ENCODE measurements around a stretch of chr12.

GRCh38 chr12:91745-92210, 25.2 kb downstream of the IQSEC3 start:
- PRO-cap, result unidirectional peak, minus-strand start at chr12:91917

DNA sequence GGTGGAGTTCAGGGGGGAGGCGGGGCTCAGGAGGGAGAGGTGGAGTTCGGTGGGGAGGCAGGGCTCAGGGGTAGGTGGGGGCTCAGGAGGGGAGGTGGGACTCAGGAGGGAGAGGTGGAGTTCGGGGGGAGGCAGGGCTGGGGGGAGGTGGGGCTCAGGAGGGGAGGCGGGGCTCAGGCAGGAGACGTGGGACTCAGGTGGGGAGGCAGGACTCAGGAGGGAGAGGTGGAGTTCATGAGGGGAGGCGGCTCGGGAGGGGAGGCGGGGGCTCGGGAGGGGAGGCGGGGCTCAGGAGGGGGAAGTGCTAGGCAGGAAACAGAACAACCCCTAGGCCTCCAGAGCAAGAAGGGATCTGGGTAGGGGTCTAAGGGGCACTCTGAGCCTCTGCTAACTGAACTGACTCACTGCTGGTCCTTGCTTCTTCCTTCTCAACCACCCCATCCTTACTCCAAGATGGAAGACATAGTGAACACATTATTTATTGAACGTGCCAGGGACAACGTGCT, 37.1 kb downstream of the IQSEC3 start:
- PRO-cap, result no peak

DNA sequence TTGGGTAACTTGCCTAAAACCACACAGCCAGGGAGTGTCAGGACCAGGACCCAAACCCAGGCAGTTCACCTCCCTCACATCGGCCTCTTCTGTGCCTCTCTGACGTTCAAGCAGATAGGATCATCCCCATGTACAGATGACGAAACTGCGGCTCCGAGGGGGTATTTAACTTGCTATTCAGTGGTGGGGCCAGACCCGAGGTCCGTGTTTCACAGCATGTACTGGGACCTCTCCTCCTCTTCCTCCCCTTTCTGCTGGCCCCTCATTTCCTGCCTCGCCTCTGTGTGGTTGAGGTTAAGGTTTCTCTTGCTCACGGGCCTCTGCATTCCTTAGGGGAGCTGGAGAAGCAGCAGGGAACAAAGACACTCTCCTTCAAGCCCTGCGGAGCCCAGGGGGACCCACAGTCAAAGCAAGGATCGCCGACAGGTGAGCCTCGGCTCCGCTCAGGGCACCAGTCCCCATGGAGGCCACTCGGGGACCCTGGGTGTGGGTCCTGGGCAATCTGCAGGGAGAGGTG, 45.2 kb downstream of the SLC6A12 start:
- PRO-cap, result no peak

DNA sequence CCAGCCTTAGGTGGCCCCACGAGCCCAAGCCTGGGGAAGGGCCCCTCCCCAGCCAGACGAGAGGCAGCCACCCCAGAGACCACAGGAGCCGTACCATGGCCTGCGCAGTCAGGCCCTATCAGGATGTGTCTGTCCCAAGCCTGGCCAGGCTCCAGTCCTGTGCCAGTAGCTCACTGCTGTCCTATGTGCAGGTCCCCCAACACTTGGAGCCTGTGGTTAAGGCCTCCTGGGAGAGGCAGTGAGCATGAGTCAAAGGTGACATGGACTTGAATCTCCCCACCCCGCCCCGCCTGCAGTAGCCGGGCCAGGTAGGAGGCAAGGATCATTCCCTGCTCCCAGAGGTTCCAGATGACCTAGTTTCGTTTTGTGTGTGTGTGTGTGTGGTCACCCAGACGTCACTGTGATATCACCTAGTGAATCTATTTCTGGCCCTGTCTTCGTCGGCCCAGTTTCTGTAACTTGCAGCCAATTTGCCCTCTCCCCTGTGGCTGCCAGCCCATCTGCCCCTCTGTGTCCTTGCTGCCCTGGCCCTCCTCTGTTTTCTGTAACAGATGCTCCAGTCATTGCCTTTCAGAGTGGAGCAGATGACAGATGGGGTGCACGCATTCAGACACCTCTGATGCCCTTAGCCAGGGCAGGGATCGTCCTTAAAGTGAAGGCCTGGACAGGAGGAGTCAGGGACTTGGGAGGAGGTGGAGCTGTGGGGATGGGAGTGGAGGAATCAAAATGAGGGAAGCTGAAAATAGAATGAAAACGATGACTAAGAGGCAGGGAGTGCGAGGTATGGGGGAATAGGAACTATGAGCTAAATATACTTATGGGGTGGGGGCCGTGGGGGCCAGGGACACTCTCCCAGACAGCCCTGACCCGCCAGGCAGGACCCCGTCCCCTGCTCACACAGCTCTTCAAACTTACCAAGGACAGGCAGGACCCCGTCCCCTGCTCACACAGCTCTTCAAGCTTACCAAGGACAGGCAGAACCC, 37.4 kb downstream of the SLC6A12 start:
- PRO-cap, result no peak

DNA sequence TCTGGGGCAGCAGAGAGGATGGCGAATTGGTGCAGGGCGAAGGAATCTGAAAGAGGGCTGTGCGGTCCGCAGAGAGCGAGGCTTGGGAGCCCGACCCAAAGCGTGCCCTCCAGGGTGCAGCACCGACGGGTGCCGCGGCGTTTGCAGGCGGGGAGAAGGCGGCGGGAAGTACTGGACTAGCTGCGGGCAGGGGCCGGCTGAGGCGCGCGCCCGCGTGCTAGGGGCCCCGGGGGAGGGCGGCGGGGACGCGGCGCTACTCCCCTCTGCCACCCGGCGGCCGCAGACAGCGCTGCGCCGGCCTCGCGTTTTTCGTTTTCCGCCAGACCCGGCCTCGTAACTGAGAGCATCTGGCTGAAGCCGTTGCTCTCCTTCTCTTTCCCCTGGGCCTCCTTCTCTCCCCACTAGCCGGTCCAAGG, 24.9 kb downstream of the SLC6A12 start:
- PRO-cap, result no peak

- PRO-cap, result no peak
Observed at GRCh38 chr12:202238-203083, 11.5 kb downstream of the SLC6A12 start.

- PRO-cap, result no peak
Observed at GRCh38 chr12:237326-237893, 23.5 kb upstream of the SLC6A12 start.

- PRO-cap, result no peak
Observed at GRCh38 chr12:286393-286771, 23.7 kb upstream of the SLC6A13 start.

DNA sequence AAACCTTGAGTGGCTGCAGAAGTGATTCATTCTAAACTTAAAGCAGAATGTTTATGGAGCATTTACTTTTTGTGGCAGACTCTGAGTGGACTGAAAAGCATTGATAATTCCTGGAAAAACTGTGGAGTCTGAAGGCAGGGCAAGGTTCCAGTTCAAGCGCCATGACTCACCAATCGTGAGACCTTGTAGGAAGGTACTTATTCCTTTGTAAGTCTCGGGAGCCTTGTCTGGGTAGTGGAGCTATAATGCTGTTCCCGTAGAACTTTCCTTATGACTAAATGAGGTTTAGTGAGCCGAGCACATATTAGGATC, 9.3 kb downstream of the B4GALNT3 start:
- PRO-cap, result no peak

- PRO-cap, result no peak
Observed at GRCh38 chr12:516157-517299, 56.8 kb downstream of the B4GALNT3 start.

DNA sequence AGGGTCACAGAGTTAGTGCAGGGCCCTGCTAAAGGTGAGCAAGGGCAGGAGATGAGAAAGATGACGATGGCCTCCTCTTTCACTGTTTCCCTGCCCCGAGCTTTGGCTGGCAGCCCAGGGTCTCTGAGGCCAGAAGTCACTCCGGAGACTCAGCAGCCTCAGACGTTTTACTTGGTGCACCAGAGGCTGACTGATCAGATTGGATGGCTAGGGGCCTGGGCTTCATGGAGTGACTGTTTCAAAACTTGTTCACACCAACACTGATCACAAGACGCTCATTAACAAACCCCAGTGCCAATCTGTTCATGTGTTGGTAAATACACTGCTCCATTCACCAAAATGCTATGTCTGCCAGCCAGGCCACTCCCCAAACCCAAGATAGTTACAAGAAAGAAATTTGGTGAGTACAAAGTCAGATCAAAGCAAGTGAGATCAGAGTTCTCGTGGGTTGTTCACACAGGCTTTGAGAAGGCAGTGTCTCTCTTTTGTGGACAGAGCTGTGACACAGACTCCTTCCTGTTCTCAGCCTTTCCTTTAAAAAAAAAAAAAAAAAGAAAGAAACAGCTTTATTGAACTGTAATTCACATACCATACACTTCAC, 79.4 kb downstream of the B4GALNT3 start:
- PRO-cap, result unidirectional peak, plus-strand start at position 161 of the sequence

- PRO-cap, result no peak
Observed at GRCh38 chr12:562802-563974, 100.1 kb downstream of the NINJ2 start.

DNA sequence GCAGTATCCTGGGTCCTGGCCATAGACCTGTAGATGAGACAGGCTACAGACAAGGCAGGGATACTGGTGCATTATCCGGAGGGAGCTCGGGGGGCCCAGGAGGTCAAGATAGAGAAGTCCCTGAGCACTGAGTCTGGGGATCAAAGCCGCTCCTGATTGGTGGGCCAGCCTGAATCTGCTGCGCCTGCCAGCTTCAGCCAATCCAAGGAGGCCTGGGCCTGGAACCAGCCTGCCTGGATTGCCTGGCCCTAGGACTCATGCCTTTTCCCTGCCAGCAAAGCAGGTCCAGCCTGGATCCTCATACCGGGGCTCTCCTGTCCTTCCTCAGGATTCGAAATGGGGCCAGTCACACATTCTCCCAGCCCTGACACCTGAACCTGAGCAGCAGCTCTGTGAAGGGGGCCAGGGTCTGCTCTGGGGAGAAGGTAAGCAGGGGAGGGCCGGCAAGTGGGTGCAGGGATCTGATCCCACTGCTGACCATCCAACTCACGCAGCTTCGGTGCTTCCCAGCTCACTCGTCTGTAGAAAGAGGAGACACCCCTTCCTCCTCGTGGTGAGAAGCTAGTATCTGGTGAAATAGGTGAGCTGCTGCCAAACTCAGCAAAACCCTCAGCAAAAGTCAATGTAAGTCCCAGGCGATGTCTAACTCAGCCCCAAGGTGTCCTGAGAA, 81.9 kb downstream of the NINJ2 start:
- PRO-cap, result no peak

GRCh38 chr12:672053-672351, 8.8 kb upstream of the NINJ2 start:
- PRO-cap, result no peak

DNA sequence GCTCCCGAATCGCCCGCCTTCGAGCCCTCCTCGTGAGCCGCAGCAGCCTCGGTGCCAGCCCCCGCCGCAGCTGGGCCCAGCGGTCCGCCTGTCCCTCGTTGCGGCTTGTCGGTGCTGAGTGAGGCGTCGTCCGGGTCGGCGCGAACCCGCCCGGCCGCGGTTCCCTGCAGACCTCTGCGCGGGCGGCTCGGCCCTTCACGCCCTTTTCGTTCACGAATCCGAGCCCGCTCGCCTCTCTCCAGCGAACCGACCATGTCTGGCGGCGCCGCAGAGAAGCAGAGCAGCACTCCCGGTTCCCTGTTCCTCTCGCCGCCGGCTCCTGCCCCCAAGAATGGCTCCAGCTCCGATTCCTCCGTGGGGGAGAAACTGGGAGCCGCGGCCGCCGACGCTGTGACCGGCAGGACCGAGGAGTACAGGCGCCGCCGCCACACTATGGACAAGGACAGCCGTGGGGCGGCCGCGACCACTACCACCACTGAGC, 975 bp downstream of the WNK1 start:
- PRO-cap, result no peak

DNA sequence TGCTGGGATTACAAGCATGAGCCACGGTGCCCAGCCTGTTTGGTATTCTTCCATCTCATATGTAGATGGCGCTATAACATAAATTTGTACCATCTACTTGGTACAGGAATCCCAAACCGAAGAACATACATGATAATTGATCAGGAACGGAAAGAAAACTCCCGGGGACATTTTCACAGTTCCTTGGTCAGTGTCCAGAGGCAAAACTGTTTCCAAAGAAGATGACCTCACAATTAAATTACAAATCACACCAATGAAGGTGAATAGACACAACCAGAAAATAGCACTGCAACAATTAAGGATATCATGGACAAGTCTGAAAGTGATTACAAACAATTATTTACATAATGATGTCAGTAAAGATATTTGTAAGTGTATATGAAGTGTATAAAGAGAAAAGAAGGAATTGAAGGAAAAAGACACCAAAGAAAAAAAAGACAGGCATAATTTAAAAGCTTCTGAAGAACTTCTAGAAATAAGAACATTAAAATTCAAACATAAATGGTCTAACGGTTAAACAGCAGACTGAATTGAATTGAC, 64.2 kb downstream of the WNK1 start:
- PRO-cap, result no peak

DNA sequence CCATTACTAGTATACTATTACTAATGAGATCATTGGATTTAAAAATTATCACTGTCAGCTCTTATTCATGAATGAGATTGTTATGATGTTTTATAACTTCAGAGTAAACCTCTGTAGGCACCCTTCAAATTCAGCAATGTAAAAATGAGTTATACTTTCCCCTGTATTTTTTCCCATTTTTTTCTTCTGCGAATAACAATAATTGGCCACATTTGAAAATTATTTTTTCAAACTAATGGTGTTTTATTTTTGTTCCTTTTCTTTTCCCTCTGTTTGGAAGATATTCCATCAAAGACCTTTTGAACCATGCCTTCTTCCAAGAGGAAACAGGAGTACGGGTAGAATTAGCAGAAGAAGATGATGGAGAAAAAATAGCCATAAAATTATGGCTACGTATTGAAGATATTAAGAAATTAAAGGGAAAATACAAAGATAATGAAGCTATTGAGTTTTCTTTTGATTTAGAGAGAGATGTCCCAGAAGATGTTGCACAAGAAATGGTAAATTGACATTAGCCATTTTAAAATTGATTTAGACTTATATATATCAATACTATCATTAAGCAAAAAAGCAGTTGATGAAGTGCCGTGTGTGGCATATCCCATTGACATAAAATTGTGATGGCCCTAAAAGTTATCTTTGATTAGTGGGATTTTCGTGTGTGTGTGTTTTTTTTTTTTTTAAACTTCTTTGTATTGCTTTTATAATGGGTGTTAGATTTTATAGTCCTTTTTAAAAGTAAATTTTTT, 90.4 kb downstream of the RAD52 start:
- PRO-cap, result no peak

- PRO-cap, result no peak
Observed at GRCh38 chr12:1099013-1099636, 108.1 kb downstream of the ERC1 start.

DNA sequence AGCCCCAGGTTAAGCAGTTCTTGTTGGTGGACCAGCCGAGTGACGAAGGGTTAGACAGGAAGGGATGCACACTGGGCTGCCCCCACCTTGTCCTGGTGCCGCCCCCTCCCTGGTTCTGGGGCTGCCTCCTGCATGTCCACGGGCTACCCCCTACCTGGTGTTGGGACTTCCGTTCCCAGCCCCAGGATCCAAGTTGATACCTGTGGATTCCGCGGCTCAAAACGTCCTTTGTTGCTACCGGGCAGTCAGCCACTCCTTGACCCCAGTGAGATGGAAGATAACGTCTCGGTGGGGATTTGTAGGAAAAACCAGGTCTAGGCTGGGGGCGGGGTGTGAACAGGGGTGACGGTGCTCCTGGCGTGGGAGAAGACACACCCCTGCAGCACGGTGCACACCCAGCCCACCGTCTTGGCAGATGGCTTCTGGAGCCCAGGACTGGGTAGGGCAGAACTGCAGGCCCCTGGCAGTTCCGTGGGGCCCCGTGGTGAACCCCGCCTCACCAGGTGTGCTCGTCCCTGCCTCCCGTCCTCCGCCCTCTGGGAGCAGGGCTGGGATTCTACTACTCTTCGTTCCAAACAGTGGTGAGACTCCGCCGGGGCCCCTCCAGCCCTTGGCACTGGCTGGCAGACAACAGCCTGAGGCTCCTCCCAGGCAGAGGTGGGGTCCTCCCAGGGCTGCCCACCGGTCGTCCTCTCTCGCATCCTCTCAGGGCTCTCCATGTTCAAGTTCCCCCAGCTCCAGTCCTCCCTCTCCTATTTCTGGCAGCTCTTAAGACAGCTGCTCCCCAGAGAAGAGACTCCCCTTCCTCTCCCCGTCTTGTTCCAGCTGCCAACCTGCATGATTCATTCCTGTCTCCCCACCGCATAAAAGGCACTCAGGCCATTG, 75.6 kb downstream of the FBXL14 start:
- PRO-cap, result no peak

DNA sequence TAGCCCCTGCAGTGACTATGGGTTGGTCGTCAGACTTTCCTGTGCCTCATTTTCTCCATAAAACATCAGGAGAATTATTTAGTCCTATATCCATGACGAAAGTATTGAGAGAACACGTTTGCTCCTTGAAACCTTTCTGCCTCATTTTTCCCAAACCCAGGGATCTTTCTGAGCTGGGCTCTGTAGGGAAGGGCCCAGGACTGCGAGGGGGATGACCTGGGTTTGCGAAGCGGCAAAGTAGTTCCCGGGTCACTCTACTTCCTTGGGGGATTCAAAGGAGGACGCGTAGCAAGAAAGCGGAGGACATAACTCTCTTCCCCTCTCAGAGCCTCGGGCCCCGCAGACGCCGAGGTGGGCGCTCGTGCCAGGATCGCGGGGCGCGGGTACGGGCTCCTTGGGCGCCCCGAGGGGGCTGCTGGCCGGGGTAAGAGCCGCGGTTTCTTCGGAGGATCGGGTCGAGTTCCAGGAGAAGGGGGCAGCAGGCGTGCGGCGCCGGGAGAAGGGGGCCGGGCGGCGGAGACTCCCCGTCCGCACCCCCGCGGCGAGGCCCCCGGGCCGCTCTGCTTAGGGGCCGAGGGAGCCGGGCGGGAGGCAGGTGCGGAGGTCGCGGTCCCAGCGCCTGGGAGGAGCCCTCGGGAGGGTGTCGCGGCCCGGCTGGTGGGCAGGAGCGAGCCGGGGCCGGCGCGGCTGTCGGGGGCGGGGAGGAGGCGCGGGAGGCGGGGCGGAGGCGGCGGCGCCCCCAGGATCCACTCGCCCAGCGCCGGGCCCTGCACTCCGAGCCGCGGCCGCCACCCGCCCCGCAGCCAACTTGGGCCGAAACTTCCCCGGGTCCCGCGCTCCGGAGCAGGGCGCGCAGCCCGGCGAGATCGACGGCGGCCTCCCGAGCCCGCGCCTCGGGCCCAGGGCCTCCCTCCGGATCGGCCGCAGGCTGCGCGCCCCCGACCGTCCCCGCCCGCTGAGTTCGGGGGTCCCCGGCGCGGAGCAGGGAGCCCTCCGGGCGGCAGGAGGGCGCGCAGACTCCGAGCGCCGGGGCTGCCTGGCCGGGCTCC, 64.5 kb downstream of the FBXL14 start:
- PRO-cap, result unidirectional peak, plus-strand start at position 340 of the sequence; unidirectional peak, plus-strand start at position 772 of the sequence

All from vermiform appendix (tissue), 1 donor.